Jurkat, Clone E6-1 (cell line): ENCODE measurements around a stretch of chr7.

- RRBS = no CpG with 5 or more reads among the region's 20 CpGs
These were observed 10.8 kb downstream of the TWIST1 start for GRCh38 chr7:19106595-19107057.

GRCh38 chr7:20129842-20130500, 87.2 kb downstream of the MACC1 start:
- RRBS = no CpG with 5 or more reads among the region's 4 CpGs

DNA sequence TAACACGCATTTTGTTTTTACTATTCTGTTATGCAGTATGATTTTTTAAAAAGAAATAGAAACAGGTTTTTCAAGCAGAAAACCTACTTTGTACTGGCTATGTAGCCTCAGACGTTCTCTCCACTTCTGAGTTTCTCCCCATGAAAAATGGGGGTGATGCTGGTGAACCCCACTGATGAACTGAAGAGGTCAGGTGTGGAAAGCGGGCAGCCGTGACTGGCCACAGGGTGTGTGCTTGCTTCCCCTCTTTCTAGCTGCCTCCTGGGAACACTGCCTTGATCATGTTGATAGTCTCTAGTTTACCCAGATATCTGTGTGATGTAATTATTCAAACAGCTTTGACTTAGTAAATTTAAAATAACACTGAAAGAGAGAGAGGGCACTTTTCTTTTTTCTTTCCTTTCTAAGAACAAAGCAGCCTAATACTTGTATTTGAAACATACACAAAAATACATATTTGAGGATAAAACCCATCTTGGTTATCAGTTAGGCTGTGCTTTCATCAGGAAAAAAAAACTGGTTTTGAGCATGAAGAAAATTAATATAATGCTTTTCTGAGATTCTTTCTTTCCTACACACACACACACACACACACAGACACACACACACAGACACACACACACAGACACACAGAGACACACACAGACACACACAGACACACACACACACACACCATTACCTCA, 76.8 kb downstream of the MACC1 start:
- RRBS = no CpG with 5 or more reads among the region's 4 CpGs

DNA sequence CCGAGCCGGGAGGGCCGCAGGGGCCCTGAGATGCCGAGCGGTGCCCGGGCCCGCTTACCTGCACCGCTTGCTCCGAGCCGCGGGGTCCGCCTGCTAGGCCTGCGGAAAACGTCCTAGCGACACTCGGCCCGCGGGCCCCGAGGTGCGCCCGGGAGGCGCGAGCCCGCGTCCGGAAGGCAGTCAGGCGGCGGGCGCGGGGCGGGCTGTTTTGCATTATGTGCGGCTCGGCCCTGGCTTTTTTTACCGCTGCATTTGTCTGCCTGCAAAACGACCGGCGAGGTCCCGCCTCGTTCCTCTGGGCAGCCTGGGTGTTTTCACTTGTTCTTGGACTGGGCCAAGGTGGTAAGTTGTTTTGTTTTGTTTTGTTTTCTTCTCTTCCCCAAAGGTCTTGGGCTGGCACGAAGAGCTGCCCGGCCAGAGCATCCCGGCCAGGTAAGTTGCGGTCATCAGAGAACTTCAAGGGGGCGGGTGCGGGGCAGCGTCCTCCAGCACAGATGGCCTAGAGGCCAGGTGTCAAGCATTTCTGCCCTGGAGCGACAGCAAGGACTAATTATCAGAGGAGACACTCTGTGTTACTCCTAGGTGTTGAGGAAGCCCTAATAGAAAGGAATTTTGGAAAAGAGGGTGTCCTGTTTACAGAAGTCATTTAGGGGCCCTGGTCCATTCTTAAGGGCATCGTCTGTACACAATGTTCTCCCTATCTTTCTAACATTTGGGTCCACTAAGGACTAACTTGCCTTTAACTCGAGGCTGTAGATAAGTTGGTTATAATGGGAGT, 1.1 kb downstream of the ITGB8 start:
- RRBS = 63% methylated on average over 6 of the region's 49 CpGs

DNA sequence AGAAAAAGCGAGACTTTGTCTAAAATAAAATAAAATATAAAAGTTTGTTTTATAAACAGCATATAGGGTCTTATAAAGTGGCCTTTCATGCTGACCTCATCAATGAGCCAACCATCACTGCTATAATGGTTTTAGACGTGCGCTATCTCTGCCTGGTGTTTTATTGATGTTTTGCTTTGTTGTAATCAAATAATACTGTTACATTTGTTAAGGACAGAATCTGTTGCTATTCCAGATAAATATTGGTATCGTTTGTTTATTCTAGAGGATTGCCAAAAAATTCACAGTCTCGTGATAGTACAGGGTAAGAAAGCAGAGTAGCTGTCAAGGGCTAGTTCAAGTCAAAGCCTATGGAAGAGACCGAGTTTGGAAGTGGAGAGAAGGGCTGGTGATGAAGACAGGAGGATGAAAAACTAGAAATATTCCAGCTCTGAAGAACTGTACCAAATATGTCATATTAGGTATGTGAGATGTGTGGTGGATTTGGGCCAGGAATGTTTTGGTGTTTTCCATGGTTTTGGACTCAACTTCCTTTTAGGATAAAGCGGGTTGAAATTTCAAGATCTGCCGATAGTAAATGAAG, 9.4 kb downstream of the ITGB8 start:
- RRBS = no CpG with 5 or more reads among the region's 8 CpGs

DNA sequence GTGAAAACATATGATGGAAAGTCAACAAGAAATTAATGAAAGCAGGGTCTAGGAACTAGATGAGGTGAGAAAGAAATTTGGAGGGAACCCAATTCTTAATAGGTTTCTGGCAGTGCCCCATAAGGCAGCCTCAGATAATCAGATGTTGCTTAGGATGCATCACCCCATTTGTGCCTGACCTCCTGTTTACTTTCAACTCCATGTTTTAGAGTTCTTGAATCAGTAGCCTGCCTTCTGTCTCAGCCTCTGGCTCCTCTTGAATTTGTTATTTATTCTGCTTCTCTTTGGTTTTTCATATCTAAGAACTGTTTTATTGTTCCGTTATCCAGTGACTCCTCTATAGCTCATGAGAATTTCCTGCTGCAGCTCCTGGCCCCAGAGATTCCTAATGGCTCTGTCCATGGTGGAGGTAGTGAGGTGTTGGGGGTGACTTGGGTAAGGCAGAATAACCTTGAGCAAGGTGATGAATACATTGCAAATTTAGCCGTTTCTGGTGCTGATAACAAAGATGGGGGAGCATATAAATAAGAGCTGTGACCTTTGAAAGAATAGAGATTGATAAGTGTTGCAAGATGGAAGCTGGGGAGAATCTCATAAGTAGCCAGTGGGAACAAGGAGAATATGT, 17.6 kb downstream of the ITGB8 start:
- RRBS = no CpG with 5 or more reads among the region's 2 CpGs

- RRBS = 4% methylated on average over 4 of the region's 36 CpGs
These were observed 9.3 kb downstream of the SP8 start for GRCh38 chr7:20777089-20778064.

DNA sequence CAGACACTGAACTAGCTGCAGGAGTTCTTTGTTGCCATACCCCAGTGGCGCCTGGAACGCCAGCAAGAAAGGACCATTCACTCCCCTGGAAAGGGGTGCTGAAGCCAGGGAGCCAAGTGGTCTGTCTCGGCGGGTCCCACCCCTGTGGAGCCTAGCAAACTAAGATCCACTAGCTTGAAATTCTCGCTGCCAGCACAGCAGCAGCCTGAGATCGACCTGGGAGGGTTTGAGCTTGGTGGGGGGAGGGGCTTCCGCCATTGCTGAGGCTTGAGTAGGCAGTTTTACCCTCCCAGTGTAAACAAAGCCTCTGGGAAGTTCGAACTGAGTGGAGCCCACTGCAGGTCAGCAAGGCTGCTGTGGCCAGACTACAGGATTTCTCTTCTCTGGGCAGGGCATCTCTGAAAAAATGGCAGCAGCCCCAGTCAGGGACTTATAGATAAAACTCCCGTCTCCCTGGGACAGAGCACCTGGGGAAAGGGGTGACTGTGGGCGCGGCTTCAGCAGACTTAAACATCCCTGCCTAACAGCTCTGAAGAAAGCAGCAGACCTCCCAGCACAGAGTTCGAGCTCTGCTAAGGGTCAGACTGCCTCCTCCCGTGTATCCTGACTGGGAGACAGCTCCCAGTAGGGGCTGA, 281.1 kb upstream of the SP4 start:
- RRBS = no CpG with 5 or more reads among the region's 13 CpGs

GRCh38 chr7:21344784-21345453, 83.0 kb upstream of the SP4 start:
- RRBS = no CpG with 5 or more reads among the region's 10 CpGs

DNA sequence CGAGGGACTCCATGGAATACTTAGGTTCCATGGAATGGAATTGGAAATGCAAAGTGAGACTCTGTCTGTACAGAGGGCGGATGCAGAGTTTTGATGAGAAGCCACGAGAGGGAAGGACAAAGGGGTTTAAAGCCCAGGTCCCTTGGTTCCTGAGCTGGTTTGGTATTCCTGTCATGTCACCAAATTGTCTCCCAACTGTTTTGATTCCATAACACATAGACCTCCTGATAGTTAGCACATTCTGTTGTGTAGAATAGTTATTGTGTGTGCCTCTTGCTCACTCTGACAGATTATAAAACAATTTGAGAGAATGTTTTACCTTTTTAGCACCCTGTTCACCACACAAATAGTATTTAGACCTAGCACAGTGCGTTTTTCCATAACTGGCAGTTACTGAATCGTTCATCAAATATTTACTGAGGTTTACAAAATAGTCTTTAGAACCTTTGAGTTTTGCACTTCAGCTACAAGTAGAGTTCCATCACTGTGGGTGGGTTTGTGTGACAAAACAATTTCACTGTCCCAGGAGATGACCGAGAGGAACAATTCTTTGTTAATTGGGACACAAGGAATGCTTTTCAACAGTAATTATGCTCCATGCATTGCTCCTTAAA, 62.1 kb downstream of the DNAH11 start:
- RRBS = no CpG with 5 or more reads among the region's 6 CpGs

- RRBS = no CpG with 5 or more reads among the region's 8 CpGs
These were observed 202.8 kb downstream of the RAPGEF5 start for GRCh38 chr7:22153977-22154789.

DNA sequence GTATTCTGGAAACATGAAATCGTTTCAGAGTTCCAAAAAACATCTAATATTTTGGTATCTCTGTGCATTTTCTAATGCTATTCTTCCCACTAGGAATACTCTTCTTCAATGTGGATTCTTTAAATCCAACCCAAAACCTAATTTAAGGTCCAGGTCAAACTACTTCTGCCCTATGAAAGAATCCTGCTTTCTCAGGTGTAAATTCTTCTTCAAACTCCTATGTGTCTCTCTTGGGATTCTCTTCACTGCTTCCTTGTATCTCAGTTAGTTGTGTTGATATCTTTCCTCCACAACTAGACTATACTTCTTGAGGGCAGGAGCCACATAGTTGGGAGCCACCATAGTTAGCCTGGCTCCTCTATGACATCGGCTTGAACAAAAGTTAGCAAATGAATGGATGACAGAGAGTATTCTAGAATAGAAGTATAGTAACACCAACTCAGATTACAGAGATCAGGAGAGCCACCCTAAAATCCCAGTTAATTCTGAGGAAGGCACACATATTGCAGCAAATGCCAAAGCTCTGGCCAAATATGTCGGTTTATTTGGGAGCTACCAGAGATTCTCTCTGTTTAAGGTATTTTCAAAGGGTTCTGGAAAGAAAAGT, 141.6 kb downstream of the RAPGEF5 start:
- RRBS = no CpG with 5 or more reads among the region's 3 CpGs

- RRBS = no CpG with 5 or more reads among the region's 2 CpGs
These were observed 140.6 kb downstream of the RAPGEF5 start for GRCh38 chr7:22216168-22216880.

GRCh38 chr7:22345139-22345867, 11.7 kb downstream of the RAPGEF5 start:
- RRBS = no CpG with 5 or more reads among the region's 6 CpGs

GRCh38 chr7:22357703-22358155, 775 bp upstream of the RAPGEF5 start:
- RRBS = no CpG with 5 or more reads among the region's 5 CpGs

DNA sequence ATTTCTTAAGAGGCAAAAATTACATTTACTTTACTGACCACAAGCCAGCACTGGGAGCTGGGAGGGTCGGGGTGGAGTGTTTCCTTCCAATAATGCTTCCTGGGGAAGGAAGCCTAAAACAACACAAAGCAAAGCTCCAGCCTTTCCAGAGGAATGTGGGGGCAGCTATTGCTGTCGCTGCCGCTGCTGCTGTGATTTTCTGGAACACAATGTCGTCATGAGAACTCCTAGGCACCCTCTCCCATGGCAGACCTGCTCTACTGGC, 89.8 kb upstream of the STEAP1B start:
- RRBS = no CpG with 5 or more reads among the region's 4 CpGs

DNA sequence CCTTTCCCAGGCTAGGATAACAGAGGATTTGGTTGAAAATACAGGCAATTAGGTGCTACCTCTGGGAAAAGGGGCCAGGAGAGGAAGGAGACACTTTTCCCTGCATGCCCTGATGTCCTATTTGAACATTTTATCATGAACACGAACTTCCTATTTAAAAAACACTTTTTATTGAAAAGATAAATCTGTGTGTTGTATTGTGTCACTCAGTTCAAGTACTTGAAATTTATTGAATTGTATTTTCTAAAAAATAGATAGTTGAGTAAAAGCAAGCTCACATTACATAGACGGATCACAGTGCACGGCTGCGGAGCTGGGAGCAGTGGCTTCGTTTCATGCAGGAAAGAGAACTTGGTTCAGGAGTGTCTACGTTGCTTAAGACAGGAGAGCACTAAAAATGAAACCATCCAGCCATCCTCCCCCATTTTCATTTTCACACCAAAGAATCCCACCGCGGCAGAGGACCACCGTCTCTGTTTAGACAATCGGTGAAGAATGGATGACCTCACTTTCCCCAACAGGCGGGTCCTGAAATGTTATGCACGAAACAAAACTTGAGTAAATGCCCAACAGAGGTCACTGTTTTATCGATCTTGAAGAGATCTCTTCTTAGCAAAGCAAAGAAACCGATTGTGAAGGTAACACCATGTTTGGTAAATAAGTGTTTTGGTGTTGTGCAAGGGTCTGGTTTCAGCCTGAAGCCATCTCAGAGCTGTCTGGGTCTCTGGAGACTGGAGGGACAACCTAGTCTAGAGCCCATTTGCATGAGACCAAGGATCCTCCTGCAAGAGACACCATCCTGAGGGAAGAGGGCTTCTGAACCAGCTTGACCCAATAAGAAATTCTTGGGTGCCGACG, 1.5 kb upstream of the IL6 start:
- RRBS = no CpG with 5 or more reads among the region's 16 CpGs

DNA sequence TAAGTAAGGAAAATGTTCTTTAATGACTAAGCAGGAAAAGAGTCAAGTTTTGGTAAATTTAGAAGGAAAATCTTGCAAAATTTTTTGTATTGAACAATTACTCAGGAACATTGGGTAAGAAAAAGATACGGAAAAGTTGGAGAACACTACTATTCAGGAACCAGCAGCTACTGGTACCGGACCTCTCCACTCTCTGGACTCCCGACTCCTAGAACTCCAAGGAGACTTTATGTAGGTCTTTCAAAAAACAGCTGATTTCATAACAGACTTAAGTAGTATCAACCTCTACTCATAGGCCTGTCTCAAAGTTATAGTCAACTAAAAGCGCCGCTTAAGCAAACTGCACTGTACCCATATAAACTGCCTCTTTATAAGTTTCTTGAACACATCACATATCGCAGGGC, 33.4 kb downstream of the HYCC1 start:
- RRBS = no CpG with 5 or more reads among the region's 6 CpGs

GRCh38 chr7:23104873-23105537, 580 bp upstream of the KLHL7 start:
- RRBS = no CpG with 5 or more reads among the region's 14 CpGs